ENCODE data around the genes OGDHL and ASAH2.

DNA sequence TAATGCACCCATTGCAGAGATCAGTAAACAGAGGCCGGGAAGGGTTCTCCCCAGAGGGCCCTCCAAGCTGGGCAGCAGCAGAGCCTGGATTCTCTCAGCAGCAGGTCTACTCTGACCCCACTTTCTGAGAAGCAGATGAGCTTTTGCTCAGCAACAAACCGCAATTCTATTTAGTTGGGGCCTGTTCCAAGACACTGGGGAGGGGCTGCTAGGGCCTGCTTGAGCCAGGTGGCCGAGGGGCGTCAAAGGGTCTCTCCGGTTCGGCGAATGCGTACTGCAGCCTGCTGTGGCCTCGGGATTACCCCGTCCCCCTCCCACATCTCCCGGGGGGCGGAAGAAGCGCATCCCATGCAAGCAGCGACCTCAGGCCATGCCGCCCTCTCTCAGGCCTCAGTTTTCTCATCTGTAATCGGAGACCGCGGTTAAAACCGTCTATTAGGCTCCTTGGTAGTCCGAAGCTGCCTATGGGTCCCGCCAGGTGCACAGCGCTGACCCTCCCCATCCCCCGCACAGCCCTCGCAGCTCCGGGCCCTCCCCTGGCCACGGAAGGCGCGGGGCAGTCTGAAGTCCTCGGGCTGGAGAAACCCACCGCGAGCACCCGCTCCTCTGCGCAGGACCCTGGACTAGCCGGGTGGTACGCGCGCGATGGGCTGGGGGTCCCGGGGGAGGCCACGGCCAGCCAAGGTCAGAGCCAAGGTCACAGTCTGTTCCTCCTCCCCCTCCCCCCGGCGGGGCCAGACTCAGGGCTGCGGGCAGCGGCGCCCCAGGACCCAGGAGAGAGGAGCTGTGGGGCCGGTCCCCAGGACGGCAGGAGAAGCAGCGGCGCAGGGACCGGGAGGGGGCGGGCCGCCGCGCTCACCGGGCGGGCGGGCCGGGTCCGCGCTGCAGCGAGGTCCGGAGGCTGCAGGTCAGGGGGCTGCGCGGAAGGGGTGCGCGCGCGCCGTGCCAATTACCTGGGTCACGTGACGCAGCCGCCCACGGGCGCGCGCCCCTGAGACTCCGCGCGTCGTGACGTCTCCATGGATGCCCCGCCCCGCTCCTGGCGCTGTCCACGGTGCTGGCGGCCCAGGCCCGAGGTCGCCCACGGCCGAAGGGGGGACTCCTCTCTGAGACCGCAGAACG lies at the start of gene OGDHL:
Gene OGDHL (minus strand): TSS at position 944 of the 1,122 bp plus-strand sequence.
- PRO-cap, 2 experiments, result no peak in any of the 2 experiments

GRCh38 chr10:49837066-49837389 lies 74.9 kb upstream of the OGDHL start:
- PRO-cap, 2 experiments, result no peak in any of the 2 experiments

DNA sequence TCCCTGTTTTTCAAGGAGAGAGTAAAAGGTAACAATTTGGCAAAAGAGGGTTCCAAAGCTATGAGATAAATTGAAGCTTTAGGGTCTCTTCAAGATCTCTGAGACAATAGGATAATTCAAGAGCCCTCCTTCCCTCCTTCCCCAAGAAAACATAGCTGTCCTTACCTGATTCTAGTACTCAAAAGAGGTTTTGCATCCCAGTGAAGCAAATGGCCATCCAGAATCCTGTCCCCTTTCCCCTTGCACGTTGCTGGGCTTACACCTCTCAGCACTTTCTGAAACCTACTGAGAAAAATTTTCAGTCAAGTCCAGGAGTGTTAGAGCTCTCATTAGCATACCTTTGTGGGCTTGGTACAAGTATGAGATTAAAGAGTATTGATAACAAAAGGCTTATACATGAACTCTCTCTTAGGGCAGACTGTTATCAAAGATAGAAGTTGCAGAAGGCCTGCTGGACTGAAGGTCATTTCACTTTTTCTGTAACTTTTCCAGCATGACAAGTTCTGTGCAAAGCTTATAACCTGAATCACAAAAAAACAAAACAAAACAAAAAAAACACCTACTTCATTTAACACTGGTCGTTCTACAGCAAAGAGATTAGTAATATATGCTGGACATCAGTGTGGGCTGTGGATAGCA lies at the start of gene ASAH2:
Gene ASAH2 (minus strand): TSS at position 287 of the 639 bp plus-strand sequence.
- PRO-cap, 2 experiments, result no peak in any of the 2 experiments

GRCh38 chr10:50321878-50322460 lies 70.7 kb upstream of the ASAH2 start:
- PRO-cap, 2 experiments, result no peak in any of the 2 experiments

DNA sequence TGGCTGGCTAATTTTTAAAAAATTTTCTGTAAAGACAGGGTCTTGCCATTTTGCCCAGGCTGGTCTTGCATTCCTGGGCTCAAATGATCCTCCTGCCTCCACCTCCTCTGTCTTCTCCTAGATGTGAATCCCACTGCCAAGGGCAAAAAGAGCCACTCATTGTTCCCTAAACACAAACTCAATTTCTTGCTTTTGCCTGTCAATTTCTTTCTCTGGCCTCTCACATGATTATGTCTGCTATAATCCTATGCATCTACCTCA lies 81.4 kb upstream of the ASAH2 start:
- PRO-cap, 2 experiments, result no peak in any of the 2 experiments

DNA sequence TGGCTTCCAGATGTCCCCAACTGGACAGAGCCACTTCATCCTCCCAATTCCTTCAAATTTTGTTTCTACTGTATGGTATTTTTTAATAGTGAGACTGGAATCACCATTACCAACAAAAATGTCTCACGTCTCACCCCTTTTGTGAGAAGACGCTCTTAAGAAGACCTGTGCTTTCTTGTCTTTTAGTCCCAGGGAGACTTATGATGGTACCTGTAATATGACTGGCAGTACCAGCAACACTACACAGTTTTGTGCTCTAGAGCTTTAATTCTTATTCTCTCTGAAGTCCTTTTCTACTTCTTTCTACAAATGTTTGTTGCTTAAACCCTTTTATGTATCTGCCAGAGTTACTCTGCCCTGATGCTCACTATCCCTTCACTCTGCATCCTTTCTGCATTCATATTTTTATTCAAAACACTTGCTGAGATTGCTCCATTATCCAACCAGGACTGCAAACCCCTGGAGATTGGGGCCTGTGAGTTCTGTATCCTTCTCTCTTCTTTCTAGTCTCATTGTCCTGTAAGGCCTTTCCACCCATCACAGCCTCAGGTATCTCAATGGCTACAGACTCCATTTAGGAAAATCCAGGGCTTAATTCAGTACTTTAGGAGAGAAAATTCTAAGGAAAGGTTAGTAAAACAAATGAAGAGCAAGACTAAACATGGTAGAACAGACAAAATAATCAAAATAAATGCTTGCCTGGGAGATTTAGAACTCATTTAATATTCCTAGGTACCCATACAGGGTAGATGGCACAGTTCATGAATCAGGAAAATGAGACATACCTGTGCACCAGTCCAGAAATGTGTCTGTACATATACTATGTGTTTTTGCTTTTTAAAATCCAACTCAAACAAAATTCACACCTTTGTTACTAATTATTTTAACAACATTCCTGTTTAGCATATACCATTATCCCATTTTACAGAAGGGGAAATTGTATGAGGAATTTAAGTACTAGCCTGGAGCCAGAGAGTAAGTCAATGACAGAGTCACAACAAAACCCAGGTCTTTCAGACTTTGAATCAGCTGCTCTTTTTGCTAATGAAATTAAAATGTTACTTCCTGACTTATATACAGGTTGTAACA lies 82.1 kb upstream of the ASAH2 start:
- PRO-cap, 2 experiments, result no peak in any of the 2 experiments

- PRO-cap, 2 experiments, result peak in 2 of 2 experiments; most common plus-strand start chr10:50418578 (in 1); most common minus-strand start chr10:50418443 (in 2)
These were observed 166.7 kb upstream of the ASAH2 start for GRCh38 chr10:50417680-50418706.

DNA sequence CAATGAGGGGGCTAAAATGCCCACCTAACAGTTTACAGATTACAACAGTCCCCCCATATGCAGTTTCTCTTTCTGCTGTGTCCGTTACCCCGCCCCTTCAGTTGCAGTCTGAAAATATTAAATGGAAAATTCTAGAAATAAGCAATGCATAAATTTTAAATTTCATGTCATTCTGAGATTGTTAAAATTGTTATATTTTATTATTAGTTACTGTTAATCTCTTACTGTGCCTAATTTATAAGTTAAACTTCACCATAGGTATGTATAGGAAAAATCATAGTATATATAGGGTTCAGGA lies 167.5 kb upstream of the ASAH2 start:
- PRO-cap, 2 experiments, result no peak in any of the 2 experiments

- PRO-cap, 2 experiments, result no peak in any of the 2 experiments
These were observed 27.8 kb downstream of the A1CF start for GRCh38 chr10:50857570-50858067.

GRCh38 chr10:50882582-50883031 lies 2.8 kb downstream of the A1CF start:
- PRO-cap, 2 experiments, result no peak in any of the 2 experiments

DNA sequence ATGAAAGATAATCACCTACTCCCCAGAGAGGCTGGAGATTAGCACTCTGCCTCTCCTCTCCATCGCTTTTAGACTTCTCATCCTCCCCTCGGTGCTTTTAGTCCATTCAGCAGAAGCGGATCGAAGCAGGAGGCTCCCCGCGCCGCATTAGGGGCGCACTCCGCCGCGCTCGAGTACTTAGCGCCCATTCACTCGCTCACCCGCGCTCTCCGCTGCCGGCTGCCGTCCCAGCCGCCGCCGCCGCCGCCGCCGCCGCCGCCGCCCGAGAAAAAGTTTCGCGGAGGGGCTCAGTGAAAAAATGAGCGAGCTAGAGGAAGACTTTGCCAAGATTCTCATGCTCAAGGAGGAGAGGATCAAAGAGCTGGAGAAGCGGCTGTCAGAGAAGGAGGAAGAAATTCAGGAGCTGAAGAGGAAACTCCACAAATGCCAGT lies 83.2 kb upstream of the PRKG1 start:
- PRO-cap, 2 experiments, result no peak in any of the 2 experiments

DNA sequence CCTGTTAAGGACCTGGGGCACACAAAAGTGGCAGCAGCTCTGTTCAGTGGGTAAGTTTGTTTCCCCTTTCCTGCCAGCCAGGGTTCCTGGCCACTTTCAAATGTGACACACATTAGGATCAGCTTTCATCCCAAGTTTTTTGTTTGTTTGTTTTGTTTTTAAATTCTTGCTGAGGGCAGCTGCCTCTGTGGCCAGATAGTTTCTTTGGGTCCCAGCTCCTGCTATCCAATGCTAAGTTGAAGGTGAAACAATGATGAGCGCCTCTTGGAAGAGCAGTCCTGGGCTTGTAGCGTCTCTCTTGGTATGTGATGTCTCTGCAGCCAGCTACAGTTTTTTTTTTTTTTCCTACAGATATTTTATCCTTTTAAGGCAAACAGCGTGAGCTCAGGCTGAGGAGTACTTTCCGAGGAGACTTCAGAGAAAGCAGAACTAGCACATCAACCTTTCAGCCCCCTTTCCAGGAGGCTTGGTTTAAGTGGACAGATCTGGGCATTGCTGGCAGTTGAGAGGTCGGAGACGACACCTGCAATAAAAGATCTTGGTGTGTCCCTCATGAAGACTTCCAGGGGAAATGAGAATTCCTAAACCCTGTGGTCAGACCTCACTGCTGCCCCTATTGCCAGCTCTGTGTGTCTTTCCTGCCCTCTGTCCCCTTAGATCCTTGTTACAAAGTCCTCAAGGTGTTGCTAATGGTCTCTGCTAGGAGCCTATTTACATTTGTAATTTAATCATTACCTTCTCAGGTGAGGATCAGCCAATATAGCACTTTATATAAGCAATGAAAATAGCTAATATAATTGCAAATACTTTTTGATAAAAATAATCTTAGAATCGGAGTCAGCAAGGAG lies 9.1 kb downstream of the PRKG1 start:
- PRO-cap, 2 experiments, result no peak in any of the 2 experiments

DNA sequence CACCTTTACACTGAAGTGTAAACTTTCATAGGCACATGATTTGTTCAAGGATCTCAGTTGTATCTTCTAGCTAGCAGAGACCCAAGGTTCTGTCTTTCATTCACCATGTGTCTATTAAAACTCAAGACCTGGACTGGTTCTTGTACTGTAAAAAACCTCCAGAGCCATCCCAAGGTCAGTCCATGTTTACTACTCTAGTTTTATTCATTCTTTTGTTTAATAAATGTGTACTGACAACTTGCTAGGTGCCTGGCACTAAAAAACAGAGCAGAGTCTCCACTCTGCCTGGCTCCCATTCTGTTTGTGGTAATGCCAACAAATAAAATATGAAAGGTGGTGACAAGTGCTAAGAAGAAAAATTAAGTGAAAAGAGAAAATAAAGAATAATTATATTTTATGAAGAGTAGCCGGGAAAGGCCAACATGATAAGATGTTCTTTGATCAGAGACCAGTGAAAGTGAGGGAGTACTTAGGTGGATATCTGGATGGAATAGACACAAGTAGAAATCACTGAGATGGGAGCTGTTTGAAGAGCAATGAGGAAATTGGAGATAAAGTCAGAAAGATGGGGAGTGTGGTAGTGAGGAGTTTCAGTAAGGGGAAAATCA lies 26.4 kb downstream of the CSTF2T start:
- PRO-cap, 2 experiments, result no peak in any of the 2 experiments

DNA sequence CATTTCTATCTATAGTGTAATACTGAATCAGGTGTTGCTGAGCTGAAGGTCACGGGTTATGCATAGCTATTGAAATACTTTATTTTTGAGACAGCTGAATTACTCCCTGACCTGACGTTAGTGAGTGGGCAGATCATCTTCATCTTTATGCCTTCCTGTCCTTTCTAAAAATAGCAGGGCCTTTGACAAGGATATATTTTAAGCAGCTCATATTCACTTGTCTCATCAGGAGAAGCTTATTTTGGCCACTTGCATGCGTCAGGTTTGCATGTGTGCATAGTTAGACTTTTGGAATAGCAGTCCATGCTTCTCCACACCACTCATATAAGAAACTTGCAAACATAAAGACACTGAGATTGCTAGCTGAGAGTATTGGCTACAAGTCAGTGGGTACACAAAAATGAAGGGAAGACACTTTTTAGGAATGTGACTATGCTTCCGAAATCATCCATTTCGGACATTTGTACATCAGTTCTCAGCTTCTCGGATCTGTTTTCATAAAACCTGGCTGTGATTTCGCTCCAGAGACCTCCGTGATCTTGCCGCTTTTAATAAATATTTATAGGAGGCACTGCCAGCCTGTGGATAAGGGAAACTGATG lies 63.4 kb upstream of the DKK1 start:
- PRO-cap, 2 experiments, result no peak in any of the 2 experiments

GRCh38 chr10:52313707-52314188 lies 333 bp upstream of the DKK1 start:
- PRO-cap, 2 experiments, result no peak in any of the 2 experiments

- PRO-cap, 2 experiments, result no peak in any of the 2 experiments
These were observed 4.8 kb downstream of the DKK1 start for GRCh38 chr10:52318925-52319303.

DNA sequence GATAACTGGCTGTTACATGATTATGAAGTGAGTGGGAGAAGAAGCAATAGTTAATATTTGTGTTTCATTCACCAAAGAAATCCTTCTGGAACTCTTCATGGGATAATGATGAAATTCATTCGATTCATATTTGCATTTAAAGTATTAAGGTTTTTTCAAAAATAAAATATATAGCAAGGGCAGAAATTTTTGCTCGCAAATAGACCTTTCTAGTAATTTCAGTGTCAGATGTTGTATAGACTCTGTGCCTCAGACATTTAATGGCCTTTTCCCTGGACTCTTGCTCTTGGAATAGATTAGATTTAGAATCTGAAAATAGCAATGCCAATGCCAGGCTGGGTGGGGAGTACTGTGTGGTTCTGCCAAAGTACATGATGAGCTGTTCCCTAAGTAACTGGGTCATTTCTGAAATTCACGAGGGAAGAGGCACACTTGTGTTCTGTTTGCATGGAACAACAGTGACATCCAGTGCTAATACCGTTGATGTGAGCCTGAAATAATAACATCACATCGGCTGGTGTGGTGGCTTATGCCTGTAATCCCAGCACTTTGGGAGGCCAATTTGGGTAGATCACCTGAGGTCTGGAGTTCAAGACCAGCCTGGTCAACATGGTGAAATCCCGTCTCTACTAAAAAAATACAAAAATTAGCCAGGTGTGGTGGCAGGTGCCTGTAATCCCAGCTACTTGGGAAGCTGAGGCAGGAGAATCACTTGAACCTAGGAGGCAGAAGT lies 119.1 kb downstream of the MBL2 start:
- PRO-cap, 2 experiments, result no peak in any of the 2 experiments

GRCh38 chr10:53029895-53030811 lies 257.6 kb upstream of the MBL2 start:
- PRO-cap, 2 experiments, result no peak in any of the 2 experiments

- PRO-cap, 2 experiments, result no peak in any of the 2 experiments
These were observed 573.0 kb upstream of the PCDH15 start for GRCh38 chr10:55373960-55374423.

DNA sequence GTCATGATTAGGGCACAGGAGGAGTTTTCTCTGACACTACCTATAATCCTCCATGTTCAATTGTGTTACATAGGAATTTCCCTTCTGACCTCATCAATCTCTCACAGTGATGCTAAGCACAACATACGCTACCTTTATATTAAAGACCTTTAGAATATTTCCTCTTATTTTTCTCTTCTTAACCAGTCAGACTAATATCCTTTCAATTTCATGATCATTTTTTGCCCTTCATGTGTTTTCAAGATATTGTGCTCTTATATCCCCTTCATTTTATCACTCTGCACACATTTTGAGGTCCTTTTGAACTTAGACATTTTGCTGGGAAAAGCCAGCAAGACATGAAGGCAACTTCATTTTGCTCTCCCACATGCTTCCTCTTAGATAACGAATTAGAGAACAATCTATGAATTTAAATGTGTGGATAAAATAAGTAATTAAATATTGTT lies 690.5 kb downstream of the ZWINT start:
- PRO-cap, 2 experiments, result no peak in any of the 2 experiments

All from helper T cell (primary cell).